ENCODE measurements around a stretch of chr4.

DNA sequence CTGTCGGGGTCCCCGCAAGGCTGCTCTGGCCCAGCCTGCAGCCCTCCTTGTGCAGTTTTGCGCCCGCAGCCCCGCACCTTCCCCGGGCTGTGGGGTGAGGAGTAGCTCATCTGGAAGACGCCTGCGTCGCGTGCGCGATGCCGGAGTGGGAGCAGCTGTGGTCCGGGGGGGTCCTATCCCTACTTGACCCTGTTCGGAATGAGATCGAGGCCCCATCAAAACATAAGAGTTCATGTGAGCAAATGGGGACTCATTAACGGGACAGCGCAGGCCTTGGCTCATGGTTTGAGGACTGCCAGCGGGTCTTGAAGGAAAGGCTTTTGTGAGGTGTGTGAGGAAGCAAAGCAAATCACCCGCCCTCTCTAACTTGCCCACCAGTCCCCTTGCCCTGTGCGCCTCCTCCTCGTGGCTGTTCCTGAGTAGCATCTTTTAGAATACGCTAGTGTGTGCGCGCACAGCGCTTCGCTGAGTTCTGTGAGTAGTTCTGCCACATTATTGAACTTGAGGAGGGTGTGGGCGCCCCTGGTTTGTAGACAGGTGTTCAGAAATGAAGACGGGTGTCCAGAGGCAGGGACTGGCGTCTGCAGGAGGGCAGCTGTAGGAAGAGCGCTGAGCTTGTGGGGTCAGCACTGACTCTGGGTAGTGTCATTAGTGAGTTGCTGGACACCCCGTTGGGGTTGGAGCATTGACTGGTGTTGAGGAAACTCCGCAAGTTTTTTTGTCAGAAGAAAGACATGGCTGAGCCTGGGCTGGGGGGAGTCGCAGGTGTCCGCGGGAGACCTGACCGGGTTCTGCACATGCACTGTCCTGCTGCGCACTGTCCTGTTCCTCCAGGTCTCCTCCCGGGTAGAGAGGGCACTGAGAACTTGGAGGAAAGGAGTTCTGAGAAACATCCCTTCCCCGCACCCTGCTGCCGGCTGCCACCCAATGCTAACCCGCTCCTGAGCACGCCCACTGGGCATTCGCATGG is 88.9 kb downstream of the ZNF718 start:
- RRBS, result 10% methylated on average over 10 of the region's 44 CpGs

DNA sequence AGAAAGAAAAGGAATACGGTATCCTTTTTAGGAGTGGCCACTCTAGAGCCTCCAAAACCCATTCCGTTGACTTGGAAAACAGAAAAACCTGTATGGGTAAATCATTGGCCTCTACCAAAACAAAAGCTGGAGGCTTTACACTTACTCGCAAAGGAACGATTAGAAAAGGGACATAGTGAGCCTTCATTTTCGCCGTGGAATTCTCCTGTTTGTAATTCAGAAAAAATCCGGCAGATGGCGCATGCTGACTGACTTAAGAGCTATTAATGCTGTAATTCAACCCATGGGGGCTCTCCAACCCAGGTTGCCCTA is 60.9 kb downstream of the ZNF732 start:
- RRBS, result no CpG with 5 or more reads among the region's 8 CpGs

GRCh38 chr4:474213-474488 is 24.8 kb downstream of the ZNF721 start:
- RRBS, result no CpG with 5 or more reads among the region's 11 CpGs

DNA sequence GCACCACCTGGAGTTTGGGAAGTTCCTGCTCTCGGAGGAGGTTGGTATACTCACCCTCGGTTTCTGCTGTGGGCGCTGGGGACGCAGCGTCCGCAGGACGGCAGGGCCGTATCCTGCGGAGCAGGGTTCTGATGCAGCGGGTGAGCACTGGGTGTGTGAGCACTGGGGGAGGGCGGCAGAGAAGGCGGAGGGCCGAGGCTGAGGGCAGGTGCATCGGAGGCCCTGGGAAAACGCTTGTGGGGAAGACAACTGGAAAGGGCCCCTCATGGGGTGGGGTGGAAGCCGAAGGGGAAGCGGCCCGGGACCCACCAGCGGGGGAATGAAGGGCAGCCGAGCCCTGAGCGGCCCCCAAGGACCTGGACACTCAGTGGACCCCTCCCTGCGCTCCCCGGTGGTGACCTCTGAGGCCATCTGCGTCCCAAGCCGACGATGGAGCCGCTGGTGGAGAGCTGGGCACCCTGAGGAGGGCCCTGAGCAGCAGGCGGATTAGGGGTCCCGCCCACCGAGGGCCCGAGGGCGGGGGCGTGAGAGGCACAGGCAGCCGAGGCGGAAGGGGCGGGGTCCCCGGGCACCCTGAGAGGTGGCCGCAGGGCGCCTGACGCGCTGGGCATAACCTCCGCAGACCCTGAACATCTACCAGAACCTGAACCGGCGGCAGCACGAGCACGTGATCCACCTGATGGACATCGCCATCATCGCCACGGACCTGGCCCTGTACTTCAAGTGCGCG is 10.8 kb downstream of the ATP5ME start:
- RRBS, result 2% methylated on average over 17 of the region's 51 CpGs

DNA sequence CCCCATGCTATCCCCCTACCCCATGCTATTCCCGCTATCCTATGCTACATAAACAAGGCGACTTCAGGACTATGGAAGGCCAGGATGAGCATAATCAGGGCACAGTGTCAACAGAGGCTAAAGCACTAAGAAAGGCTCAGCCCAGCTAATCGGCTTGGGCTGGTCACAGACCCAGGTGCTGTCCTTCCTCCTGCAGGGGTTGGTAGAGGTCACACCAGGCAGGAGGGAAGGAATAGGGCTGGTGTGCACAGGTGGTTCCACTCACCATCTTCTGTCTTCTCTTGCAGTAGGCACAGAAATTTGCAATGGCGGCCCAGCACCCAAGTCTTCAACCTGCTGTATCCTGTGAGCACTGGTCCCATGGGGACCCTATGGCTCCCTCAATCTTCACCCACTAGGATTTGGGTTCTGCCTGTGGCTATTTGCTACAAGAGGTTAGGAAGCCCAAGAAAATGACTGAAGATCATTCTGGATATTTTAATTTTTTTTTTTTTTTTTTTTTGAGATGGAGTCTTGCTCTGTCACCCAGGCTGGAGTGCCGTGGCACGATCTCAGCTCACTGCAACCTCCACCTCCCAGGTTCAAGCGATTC is 4.2 kb downstream of the ATP5ME start:
- RRBS, result no CpG with 5 or more reads among the region's 7 CpGs

DNA sequence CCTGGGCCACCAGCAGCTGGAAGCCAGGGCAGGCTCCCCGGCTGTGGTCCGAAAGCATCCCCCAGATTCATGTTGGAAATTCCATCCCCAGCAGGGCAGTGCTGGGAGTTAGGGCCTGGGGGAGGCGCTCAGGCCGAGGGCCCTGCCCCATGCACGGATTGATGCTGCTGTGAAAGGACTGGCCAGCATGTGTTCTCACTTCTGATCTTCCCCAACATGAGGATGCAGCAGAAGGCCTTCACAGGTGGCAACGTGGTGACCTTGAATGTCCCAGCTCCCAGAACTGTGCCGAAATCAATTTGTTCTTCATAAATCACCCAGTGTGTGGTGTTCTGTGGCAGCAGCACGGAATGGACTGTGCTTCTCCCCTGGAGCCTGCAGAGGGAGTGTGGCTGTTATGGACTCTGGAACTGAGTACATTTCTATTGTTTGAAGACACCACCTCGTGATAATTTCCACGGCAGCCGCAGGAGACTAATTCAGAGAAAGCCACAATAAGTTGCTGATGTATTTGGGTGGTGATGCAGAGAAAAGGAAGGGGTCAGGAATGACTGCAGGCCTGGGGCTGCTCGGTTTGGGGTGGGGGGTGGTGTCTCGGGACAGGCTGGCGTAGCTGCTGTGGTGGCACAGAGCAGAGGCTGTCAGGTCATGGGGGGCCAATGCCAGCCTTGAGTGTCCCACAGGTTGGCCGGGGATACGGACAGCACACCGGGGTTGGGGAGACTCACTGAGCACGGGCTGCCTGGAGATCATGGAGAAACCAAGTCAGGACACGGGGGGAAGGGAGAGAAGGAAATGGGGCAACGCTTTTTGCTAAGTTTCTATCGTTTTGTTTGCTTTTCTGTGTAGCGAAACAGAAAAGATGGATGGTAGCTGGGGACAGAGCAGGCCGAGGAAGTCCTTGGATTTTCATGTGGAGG is 57.0 kb downstream of the PCGF3 start:
- RRBS, result no CpG with 5 or more reads among the region's 23 CpGs

- RRBS, result no CpG with 5 or more reads among the region's 16 CpGs
These were observed 19.6 kb downstream of the GAK start for GRCh38 chr4:912408-913073.

DNA sequence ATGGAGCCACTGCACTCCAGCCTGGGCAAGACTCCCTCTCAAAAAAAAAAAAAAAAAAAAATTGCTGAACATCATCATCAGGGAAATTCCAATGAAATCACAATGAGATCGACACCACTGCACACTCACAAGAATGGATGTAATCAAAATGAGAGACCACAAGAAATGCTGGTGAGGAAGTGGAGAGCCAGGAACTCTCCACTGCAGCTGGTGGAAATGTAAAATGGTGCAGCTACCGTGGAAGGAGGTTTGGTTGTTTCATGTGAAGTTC is 8.0 kb downstream of the GAK start:
- RRBS, result no CpG with 5 or more reads among the region's 2 CpGs

- RRBS, result 91% methylated on average over 8 of the region's 57 CpGs
These were observed 10.7 kb downstream of the DGKQ start for GRCh38 chr4:962305-963366.

DNA sequence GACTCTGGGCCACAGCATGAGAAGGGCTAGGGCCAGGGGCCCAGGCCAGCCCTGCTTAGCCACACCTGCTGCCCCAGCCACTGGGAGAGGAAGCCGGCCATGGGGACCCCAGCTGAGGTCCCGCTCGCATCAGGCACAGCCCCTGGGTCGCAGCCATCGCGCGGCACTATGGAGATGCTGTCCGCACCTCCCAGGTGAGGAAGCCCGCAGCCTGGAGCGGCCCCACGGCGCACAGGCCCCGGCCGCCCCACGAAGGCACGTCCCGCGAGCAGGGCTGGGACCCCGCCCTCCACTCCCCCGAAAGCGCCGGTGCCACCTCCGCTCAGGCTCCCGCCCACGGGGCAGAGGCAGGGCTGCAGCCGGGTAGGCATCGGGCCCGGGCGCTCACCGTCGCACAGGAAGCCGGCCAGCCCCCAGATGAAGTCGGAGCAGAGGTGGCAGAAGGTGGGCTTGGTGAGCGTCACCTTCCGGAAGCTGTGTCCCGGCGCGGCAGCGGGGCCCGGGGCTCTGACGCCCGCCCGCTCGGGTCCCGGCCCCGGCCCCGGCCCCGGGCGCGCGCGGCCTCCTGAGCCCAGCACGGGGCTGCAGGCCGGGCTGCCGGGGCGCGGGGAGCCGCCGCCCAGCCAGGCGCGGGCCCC is 426 bp downstream of the DGKQ start:
- RRBS, result 3% methylated on average over 32 of the region's 61 CpGs

DNA sequence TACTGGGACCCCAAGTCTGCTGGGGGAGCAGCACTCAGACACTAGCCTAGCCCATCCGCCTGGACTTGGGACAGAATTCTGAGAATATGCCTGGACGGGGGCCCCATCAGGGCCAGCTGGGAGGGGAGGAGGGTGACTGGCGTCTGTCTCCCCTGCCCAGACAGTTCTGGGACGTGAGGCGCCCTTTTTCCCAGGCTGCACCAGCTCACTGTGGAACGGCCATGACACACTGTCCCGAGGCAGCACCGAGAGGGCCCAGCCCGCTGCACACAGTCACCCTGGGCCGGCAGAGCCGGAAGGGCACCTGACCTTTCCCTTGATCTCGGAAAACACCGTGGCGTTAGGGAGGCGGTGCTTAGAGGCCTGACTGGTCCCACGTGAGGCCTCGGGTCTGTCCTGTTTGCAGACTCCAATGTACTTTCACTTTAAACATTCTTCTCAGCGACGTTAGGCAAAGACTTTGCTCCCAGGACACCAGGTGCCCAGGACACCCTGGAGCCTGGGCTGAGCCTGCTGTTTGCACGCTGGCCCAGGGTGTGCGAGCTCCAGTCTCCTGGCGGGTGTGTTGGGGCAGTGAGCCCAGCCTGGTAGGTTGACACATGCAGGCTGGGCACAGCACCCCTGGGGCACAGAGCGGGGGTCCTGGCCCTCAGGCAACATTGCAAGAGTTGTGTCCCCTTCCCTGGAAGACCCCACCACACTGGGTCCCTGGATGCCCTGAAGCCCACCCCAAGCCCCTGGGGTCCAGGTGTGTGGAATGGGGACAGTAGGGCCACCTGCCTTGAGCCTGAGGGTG is 594 bp downstream of the SLC26A1 start:
- RRBS, result no CpG with 5 or more reads among the region's 23 CpGs

GRCh38 chr4:996058-996394 is 2.8 kb upstream of the SLC26A1 start:
- RRBS, result no CpG with 5 or more reads among the region's 3 CpGs

DNA sequence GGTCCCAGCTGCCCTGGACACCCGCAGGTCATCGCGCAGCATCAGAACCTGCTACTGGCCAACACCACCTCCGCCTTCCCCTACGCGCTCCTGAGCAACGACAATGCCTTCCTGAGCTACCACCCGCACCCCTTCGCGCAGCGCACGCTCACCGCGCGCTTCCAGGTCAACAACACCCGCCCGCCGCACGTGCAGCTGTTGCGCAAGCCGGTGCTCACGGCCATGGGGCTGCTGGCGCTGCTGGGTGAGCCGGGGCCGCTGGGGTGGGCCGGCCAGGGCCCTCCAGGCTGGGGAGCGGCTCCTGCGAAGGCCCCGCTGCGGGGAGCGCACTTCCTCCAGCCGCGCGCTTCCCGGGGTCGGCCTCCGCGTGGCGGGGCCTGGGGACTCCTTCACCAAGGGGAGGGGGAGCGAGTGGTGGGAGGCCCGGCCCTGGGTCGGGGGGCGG is 9.1 kb upstream of the SLC26A1 start:
- RRBS, result 4% methylated on average over 18 of the region's 43 CpGs

- RRBS, result 89% methylated on average over 3 of the region's 23 CpGs
These were observed 10.3 kb downstream of the FGFRL1 start for GRCh38 chr4:1021554-1022205.

DNA sequence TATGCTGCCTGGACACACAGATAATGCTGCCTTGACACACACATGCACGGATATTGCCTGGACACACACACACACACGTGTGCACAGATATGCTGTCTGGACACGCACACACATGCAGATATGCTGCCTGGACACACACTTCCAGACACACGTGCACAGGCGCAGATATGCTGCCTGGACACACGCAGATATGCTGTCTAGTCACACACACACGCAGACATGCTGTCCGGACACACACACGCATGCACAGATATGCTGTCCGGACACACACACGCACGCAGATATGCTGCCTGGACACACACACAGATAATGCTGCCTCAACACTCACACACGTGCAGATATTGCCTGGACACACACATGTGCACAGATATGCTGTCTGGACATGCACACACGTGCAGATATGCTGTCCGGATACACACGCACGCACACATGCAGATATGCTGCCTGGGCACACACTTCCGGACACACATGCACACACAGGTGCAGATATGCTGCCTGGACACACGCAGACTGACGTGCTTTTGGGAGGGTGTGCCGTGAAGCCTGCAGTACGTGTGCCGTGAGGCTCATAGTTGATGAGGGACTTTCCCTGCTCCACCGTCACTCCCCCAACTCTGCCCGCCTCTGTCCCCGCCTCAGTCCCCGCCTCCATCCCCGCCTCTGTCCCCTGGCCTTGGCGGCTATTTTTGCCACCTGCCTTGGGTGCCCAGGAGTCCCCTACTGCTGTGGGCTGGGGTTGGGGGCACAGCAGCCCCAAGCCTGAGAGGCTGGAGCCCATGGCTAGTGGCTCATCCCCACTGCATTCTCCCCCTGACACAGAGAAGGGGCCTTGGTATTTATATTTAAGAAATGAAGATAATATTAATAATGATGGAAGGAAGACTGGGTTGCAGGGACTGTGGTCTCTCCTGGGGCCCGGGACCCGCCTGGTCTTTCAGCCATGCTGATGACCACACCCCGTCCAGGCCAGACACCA is 14.7 kb downstream of the FGFRL1 start:
- RRBS, result no CpG with 5 or more reads among the region's 32 CpGs

DNA sequence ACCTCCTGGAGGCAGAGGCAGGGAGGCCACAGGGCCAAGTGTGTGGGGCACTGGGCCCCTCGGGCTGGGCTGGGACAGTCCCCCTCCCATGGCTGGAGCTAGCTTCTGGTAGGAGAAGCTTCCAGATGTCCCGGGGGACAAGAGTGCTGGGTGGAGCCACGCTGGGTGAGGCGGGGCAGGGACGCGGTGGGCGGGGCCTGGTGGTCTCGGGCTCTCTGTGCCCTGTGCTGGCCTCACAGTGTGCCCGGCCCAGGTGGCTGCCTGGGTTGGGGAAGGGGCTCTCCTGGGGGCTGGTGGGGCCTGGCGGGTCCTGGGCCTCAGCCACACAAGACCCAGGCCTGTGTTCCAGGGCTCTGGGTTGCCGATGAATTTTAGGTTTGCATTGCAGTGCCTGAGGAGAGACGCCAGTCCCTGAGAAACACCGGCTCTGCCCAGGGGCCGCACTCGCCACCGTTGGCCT is 18.8 kb downstream of the FGFRL1 start:
- RRBS, result no CpG with 5 or more reads among the region's 16 CpGs

- RRBS, result 14% methylated on average over 20 of the region's 44 CpGs
These were observed 22.6 kb downstream of the FGFRL1 start for GRCh38 chr4:1033671-1034795.

DNA sequence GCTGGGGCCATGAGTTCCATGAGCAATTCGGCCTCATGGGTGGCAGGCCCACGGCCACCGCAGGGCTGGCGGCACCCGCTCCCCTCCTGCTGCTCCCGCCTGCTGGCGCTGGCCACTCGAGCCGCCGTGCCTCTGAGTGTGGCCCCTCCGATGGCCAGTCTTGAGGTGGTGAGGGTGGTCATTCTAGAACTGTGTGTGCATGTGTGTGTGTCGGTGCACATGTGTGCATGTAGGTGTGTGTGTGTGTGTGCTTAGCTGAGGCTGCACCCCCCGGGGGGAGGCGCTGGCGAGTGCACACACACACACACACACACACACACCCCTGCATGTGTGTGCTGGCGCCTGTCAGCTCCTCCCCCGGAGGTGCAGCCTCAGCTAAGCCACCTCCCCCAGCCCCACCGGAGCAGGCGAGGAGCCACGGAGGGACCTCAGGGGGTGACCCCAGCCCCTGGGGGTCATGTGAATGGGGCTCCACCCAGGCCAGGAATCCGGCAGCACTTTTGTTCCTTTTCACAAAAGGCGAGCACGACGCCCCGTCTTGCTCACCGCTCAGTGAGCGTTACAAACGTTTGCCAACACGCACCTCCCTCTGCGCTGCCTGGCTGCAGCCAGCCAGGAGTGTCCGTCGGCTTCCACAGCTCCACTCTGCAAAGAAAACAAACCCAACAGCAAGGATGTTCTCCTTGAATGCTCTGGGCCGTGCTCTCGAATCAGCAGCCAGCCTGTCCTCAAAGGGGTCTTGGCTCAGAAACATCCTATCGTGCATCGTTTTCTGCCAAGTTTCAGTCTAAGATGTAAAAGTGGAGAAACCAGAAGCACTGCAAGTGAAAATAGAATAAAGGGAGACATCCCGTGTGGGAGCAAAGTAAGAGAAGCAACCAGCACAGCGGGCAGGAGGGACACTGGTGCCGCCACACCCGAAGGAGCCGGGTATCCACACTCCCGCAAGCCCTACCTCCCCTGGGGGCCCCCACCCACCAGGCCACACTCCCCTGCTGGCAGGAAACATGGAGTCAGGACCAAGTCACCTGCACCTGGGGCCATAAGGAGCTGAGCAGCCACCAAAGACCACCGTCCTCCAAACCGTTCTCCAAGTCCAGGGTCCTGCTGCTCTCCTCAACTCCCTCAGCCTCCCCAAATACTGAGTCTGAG is 30.1 kb downstream of the FGFRL1 start:
- RRBS, result 3% methylated on average over 9 of the region's 44 CpGs

- RRBS, result 14% methylated on average over 8 of the region's 38 CpGs
These were observed 32.4 kb downstream of the FGFRL1 start for GRCh38 chr4:1043539-1044557.

- RRBS, result no CpG with 5 or more reads among the region's 14 CpGs
These were observed 47.3 kb downstream of the FGFRL1 start for GRCh38 chr4:1058753-1059065.